RPMI7951 (cell line): ENCODE measurements around the genes TMEM128, WFS1 and BLOC1S4.

DNA sequence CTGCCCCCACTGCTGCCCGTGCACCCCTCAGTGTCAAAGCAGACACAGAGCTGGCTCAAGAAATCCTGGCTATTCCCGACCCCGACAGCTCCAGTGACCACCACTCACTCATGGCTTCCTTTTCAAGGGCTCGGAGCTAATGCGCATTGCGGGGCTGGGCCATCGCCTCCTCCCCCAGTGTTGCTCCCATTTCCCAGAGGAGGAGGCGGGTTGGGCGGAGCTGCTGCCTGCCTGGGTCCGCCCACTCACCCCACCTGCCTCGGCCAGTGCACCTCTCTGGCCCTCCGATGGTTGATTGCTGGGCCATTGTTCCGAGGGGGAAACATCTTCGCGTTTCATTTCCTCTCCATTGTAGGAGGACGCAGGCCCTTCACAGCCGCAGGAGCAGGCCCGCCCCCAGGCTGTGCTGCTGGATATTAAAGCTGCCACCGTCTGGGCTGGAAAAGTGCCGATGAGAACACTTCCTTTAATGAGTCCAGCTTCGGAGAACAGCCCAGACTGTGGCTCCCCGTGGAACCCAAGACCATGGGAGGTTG is 96.4 kb downstream of the ADRA2C start:
- RAMPAGE, long total RNA = no peak

DNA sequence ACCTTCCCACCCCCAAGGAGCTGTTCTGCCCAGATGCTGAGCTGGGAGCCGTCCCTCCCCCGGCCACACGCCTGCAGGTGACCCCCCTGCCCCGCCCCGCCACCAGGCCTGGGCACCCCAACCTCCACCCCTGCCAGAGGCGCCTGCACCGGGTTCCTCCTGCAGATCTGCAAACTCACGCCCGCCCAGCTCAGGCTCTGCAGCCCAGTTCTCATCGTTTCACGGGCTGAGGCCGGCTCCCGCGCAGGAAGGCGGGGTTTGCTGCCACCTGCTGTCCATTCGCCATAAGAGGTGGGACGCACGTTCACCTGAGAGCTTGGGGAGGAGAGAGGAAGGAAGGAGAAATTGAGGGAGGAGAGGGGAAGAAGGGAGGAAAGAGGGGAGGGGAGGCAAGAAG is 114.3 kb downstream of the ADRA2C start:
- RAMPAGE, long total RNA = no peak

- RAMPAGE, long total RNA = no peak
Measured at GRCh38 chr4:4247838-4248751, at the start of gene TMEM128. TSS of gene TMEM128 (minus strand) at chr4:4248223.

DNA sequence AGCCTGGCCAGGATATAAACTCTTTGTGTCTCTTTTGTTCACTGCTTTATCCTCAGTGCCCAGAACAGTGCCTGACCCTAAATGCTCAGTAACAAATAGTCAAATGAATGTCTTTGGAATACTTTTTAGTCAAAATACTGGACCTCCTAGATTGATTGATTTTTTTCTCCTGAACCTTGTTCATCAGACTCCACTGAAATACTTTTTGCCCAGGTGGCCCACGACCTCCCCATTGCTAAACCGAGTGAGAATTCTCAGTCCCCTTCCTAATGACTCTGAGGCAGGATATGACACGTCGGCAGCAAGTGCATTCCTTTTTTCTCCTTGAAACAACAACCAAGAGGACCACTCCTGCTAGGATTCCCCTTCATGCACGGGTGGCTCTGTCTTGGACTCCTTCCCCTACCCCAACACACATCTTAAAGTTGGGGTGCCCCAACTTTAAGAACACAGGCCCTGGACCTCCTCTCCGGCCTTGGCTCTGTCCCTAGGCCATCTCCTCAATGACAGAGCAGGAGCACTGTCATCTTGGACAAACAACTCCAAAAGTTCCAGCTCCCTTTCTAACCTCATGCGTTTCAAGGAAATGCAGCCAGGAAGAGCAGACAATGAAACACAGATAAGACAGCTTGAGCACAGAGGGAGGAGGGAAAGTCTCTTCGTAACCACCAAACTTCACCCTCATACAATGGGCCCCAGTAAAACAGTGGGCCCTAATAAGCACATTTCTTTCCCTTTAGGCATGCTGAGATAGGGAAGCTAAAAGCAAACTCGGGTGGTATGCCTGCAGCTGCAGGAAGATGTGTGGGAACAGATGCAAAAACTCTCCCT is 33.8 kb downstream of the ZBTB49 start:
- RAMPAGE, long total RNA = no peak

DNA sequence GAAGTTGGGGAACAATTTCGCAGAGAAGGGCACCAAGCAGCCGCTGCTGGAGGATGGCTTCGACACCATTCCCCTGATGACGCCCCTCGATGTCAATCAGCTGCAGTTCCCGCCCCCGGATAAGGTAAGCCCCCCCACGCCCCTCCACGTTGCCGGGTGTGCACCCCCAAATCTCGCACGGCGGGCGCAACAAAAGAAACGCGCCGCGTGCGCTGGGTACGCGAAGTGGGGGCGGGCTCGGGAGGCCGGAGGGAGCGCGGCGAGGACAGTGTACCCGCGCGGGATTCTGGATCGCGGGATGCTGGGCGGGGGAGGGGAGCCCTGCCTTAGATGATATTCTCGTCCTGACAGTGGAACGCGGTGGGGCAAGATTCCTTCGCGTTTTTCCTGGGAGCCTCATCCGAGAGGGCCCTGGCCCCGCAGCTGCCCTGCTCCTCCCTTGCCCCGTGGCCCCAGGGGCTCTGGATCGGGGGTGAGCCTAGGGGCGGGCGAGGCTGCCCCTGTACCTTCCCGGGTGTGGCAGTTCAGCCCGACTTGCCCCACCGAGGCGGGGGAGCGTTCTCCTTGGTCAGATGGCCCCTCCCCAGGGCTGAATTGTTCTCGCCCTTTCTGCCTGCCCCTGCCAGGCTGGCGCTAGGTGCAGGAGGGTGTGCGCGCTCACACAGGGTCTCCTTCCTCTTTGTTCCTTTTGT is 879 bp downstream of the NSG1 start:
- RAMPAGE, long total RNA = no peak

- RAMPAGE, long total RNA = no peak
Measured at GRCh38 chr4:4853290-4853807, 6.1 kb upstream of the MSX1 start.

- RAMPAGE, long total RNA = no peak
Measured at GRCh38 chr4:5032951-5033921, 14.0 kb upstream of the CYTL1 start.

DNA sequence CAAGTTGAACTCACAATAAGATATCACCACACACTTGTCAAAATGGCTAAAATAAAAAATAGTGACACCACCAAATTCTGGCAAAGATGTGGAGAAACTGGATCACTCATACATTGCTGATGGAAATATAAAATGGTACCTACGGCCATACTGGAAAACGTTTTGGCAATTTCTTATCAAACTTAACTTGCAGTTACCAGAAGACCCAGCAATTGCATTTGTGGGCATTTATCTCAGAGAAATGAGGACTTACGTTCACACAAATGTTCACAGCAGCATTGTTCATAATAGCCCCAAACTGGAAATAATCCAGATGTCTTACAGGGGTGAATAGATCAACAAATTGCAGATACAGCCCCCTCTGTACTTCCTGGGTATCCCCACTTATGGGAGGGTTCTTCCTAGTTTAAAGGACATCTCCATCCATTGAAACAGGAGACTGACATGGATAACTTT is 29.9 kb downstream of the EVC start:
- RAMPAGE, long total RNA = no peak

DNA sequence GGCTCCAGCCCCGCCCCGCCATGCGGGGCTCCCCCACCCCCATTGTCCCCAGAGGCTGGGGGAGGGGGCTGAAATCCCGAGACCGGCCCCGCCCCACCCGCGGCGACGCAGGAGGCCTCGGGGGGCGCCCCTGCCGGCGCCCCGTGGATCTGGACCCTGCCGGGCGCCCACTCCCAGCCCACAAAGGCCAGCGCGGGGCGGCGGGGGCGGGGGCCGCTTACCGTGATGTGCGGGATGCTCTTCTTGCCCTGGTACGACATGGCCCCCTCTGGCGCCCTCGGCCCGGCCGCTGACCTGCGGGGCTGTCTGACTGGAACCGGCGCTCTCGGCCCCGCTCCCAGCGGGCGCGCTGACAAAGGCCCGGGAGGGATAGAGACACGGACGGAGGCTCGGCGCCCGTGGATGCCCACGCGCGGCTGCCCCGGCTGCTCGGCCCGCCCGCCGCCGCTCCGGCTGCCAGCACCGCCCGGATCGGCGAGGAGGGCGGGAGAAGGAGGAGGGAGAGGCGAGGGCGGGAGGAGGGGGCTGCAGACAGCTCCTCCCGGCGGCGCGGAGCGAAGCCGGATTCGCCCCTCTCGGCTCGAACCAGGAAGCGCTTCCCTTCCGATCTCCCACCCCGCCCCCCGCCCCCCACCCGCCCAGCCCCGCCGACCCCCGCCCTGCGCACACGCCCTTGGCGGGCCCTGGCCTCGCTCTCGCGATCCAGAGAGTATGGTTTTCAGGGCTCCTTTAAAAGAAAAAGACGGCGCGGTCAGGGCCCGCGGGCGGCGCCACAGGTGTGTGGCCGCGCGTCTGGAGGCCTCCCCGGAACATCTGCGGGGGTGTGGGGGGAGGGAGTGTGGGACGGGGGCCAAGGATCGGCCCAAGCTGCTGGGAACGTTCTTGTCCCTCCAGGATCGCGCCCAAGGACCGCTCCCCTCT is 4.6 kb downstream of the CRMP1 start:
- RAMPAGE, long total RNA = no peak

GRCh38 chr4:6180571-6181488 is 19.5 kb downstream of the JAKMIP1 start:
- RAMPAGE, long total RNA = no peak

- RAMPAGE, long total RNA = no peak
Measured at GRCh38 chr4:6200873-6201351, 563 bp upstream of the JAKMIP1 start.

GRCh38 chr4:6269370-6270168 is at the start of gene WFS1:
TSS of gene WFS1 (plus strand) at chr4:6269850.
- RAMPAGE, long total RNA = start-site peak on the plus strand at chr4:6269850-6269885, 24 and 32 reads in 2 replicates

DNA sequence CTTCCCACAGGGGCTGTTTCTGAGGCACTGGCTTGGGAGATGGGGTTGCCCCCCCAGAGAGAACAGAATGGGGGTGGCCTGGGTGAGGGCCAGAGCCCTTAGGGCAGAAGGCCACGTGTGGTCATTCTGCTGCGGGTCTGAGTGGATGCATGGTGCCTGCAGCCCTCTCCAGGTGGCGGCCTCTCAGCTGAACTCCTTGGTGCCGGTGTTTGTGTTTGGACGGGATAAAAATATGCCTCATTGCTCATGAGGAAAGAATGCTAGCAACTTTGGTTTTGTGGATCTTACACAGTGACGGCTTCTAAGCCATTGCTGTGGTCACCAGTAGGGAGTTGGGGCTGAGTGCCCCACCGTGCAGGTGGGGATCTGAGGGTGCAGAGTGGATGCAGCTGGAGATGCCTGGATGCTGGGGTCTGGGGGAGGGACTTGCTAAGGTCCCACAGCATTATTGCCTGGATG is 3.5 kb downstream of the WFS1 start:
- RAMPAGE, long total RNA = no peak

- RAMPAGE, long total RNA = no peak
Measured at GRCh38 chr4:6273565-6273943, 3.9 kb downstream of the WFS1 start.

GRCh38 chr4:6278603-6279183 is 9.0 kb downstream of the WFS1 start:
- RAMPAGE, long total RNA = no peak

DNA sequence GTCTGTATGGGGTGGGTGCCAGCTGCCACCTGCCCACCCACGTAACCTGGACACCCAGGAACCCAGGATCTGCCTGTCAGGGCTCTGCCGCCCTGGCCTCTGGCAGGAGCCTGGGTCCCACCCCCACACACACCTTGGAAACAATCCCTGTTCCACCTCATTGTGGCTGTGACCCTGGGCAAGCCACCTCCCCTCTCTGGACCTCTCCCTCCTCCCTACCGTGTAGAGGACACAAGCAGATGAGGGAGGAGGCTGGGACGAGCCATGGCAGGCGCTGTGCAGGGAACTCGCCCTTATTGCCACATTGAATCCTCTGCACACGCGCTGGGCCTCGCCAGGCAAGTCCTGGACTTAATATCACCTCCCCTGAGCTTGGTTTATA is 81.3 kb downstream of the PPP2R2C start:
- RAMPAGE, long total RNA = no peak

DNA sequence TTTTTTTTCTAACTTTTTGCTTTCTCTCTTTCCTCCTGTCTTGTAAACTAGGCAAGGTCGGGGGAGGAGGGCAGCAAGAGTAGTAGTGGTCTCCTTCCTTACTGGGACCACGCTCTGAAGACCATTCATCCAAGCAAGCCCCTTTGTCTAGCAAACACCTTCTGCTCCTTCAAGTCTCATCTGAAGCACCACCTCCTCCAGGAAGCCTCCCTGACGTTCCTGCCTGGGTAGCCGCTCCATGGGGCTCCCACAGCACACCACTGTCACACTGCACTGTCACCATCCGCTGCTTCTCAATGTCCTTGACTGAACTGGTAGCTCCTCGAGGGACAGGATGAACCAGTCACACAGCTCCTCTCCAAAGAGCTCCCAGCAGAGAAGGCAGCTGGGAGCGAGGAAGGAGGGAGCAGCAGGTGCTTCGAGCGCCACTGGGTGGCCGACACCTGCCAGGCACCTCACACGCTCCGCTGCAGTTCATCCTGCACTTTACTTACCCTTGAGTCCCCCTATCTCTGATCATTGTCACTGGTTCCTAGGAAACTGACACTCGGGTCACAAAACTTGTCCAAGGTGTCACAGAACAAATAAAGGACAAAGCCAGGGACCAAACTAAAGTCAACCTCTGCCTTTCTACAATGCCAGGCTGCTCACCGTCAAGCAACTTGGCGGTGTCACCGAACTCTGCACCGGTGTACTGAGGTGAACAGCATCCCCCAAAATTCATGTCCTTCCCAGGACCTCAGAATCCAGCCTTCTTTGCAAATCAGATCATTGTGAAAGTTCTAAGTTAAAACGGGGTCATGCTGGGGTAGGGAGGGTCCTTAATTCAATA is 5.7 kb upstream of the S100P start:
- RAMPAGE, long total RNA = no peak

DNA sequence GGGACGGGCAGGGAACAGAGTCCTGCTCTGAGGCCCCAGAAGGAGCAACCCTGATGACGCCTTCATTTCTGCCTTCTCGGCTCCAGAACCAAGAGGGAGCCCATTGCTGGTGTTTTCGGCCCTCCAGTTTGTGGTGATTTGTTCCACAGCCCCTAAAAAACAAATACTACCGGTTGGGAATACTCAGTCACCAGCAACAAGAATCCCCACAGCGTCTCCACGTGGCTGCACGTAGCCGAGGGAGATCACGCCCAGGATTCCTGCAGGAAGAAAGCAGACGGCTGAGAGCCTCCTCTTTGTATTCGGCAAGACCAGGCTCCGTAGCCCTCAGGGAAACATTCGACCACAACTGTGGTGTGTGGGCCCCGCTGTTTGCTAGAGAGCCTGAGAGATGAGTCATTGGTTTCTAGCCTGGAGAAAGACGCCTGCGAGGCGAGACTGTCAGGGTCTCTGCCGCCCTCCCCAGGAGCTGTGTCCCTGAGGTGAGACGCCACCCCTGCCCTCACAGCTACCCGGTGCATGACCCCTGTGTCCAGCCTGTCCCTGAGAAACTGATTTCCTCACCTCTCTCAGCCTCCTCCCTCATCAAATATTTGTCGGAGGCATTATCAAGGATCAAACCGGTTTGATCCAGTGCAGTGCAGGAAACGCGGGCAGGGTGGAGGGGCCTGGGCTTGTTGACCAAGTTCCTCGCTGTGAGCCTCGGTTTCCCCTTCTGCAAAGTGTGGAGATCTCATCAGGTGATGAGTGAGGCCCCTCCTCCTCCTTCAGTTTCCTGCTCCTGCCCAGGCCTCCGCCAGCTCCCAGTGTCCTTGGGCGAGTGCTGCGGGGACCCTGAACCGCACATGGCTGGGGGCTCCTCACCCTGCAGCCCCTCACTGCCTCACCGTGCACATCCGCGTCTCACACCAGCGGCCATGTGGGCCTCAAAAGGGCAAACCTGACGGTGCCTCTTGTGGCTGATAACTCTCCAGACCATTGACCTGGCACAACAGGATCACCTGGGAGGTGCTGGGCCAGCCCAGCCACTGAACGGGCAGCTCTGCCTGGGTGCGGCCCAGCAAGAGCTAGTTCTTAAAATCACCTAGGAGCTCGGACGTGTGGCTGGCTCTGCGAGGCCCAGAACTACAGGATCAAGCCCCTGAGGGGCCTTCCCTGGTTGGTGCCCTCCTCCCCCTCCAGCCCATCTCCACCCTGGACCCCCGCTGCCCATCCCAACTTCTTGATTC is 4.5 kb upstream of the S100P start:
- RAMPAGE, long total RNA = no peak

DNA sequence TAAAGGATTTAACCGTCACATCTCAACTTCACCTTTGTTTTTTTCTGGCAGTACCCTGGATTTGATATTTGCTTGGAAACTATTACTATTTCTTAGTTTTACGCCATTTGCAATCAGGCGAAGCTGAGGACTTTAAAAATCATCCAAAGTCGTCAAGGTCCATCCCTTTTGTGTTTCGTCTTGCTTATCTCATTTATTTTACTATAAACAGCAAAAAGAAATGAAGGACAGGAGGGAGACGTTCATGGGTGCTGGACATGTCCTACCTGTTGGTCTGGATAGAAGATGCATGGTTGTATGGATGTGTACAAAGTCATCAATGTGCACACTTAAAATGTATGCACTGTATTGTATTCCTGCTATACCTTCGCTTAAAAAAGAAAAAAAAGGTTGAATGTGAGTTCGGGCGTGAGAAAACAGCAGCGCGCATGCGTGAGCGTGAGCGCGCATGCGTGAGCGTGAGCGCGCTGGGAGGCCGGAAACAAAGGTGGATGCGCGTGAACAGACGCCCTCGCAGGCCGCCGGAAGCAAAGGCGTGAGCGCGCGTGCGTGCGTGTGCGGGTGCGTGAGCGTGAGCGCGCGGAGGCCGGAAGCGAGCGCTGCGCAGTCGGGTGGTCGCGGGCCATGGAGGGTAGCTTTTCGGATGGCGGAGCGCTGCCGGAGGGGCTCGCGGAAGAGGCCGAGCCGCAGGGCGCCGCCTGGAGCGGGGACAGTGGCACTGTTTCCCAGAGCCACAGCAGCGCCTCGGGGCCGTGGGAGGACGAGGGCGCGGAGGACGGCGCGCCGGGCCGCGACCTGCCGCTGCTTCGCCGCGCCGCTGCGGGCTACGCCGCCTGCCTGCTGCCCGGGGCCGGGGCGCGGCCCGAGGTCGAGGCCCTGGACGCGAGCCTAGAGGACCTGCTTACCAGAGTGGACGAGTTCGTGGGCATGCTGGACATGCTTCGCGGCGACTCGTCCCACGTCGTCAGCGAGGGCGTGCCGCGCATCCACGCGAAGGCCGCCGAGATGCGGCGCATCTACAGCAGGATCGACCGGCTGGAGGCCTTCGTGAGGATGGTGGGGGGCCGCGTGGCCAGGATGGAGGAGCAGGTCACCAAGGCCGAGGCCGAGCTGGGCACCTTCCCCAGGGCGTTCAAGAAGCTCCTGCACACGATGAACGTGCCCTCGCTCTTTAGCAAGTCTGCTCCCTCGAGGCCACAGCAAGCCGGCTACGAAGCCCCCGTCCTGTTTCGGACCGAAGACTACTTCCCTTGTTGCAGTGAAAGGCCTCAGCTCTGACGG is at the start of gene BLOC1S4:
TSS of gene BLOC1S4 (plus strand) at position 589 of the 1,281 bp plus-strand sequence.
- RAMPAGE, long total RNA = no peak

DNA sequence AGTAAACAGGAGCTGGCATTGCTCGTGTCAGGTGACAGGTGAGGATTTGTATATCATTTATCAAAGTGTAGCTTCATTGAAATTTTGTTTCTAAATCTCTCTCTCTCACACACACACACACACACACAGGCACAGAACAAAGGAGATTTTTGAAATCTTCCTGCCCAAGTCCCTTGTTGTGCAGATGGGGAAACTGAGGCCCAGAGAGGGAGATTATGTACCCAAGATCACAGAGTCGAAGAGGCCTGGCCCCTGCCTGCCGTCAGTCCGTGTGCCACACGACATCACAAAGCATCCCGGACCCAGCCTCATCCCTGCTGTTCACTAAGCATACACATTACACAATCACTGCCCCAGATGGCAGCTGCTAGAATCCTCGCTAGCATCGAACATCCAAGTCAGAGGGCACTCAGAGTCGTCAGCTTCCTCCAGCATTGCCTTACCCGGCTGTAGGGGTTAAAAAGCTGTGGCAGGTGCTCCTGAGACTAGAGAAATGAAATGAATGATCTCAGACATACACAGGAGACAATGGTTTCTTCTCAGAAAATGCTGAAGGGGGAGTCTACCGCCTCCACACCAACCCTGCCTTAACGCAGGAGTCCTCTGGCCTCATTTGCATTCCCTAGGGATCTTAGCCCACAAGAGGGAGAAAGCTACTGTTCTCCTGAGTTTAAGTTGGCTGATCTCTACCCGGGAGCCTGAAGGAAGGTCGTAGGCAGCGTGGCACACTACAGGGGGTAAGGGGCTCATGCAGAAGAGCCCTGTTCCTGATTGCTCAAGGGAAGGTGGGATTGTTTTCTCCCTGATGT is 2.9 kb upstream of the KIAA0232 start:
- RAMPAGE, long total RNA = no peak